Testis (tissue), 5 donors: ENCODE data around the gene CEP131.

- PRO-cap, 3 experiments = no peak in any of the 3 experiments
- RAMPAGE, long total RNA, 2 experiments = no peak in any of the 2 experiments
- RRBS = no CpG with 5 or more reads among the region's 18 CpGs
Measured at GRCh38 chr17:80862745-80863424, 128.8 kb upstream of the CHMP6 start.

DNA sequence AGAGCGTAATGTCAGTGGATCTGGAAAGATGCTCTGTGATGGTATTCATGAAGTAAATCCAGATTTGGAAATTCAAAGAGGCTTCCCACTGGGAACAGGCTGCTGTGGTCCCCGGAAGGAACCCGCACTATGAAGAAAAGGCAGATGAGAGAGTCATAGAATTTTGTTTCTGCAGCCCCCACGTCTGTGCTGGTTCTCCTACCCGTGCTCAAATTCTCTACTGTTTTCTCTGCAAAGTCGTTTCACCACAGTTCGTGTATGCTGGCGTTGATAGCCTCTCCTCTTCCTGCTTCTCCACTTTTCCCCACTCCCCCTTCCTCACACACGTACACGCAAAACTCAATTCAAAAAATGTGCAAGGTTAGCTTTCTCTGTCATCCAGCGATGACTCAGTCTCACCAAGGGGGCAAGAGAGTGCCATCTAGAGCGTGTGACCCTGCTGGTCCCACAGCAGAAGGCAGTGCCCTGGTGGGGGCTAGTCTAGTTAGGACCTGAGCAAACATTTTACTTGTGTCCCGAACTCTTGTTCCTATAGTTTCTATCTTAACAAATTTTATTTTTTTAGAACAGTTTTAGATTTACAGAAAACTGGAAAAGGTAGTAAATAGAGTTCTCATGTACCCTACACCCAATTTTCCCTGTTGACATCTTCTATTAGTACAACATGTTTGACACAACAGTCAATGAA, 121.3 kb upstream of the CHMP6 start:
- PRO-cap, 3 experiments = no peak in any of the 3 experiments
- RAMPAGE, long total RNA, 2 experiments = no peak in any of the 2 experiments
- RRBS = no CpG with 5 or more reads among the region's 13 CpGs

DNA sequence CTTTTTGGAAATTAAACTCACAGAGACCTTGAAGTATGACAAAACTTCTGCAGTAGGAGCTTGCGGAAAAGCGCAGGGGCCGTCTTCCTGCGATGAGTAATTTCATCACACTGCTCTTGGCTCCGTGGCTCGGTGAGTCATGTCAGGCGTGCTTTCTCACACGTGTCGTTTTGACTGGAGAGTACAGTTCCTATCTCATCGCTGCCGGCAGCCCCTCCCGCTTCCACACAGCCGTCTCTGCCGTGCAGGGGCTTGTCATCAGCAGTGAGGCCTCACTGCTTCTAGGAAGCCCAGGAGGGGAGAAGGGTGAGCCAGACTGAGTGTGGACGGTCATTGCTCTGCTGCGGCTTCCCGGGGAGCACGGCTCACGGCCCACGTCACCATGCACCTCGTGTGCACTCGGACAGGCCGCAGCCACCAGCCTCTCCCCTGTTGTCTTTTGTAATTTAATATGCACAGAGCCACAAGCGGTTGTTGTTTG, 99.5 kb upstream of the CHMP6 start:
- PRO-cap, 3 experiments = no peak in any of the 3 experiments
- RAMPAGE, long total RNA, 2 experiments = no peak in any of the 2 experiments
- RRBS = no CpG with 5 or more reads among the region's 24 CpGs

GRCh38 chr17:80958863-80959185, 32.8 kb upstream of the CHMP6 start:
- PRO-cap, 3 experiments = no peak in any of the 3 experiments
- RAMPAGE, long total RNA, 2 experiments = no peak in any of the 2 experiments
- RRBS = no CpG with 5 or more reads among the region's 10 CpGs

GRCh38 chr17:80964172-80964821, 27.3 kb upstream of the CHMP6 start:
- PRO-cap, 3 experiments = no peak in any of the 3 experiments
- RAMPAGE, long total RNA, 2 experiments = no peak in any of the 2 experiments
- RRBS = 96% methylated on average over 5 of the region's 41 CpGs

- PRO-cap, 3 experiments = peak in 3 of 3 experiments; most common plus-strand start chr17:80968892 (in 3); most common minus-strand start chr17:80968818 (in 2)
- RAMPAGE, long total RNA, 2 experiments = no peak in any of the 2 experiments
- RRBS = 60% methylated on average over 11 of the region's 22 CpGs
Measured at GRCh38 chr17:80968529-80969266, 22.9 kb upstream of the CHMP6 start.

DNA sequence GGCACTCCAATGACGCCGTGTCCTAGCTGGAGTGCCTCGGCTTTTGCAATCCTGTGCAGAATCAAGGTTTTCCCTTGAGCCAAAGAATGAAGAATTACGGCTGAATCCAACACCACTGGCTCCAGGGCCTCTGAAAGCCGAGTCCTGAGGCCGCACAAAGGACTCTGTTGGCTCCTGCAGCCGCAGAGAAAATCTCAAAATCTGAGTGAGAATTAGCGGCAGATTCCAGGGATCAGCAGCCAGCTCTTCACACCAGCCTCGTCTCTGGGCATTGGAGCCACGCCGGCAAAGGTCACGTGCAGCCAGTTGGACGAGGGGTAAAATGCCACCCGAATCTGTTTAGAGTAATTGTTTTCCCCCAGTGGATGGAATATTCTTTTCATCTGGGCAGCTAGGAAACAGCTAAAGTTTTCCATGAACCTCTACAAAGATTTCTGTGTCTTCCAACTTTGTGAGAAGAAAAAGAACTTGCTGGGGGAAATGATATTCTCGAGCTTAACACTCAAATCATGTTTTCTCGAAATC, 9.6 kb upstream of the BAIAP2 start:
- PRO-cap, 3 experiments = no peak in any of the 3 experiments
- RAMPAGE, long total RNA, 2 experiments = no peak in any of the 2 experiments
- RRBS = no CpG with 5 or more reads among the region's 16 CpGs

GRCh38 chr17:81039705-81040666, 5.0 kb downstream of the BAIAP2 start:
- PRO-cap, 3 experiments = no peak in any of the 3 experiments
- RAMPAGE, long total RNA, 2 experiments = no peak in any of the 2 experiments
- RRBS = 41% methylated on average over 7 of the region's 27 CpGs

GRCh38 chr17:81071858-81072543, 37.0 kb downstream of the BAIAP2 start:
- PRO-cap, 3 experiments = no peak in any of the 3 experiments
- RAMPAGE, long total RNA, 2 experiments = no peak in any of the 2 experiments
- RRBS = 84% methylated on average over 9 of the region's 26 CpGs

DNA sequence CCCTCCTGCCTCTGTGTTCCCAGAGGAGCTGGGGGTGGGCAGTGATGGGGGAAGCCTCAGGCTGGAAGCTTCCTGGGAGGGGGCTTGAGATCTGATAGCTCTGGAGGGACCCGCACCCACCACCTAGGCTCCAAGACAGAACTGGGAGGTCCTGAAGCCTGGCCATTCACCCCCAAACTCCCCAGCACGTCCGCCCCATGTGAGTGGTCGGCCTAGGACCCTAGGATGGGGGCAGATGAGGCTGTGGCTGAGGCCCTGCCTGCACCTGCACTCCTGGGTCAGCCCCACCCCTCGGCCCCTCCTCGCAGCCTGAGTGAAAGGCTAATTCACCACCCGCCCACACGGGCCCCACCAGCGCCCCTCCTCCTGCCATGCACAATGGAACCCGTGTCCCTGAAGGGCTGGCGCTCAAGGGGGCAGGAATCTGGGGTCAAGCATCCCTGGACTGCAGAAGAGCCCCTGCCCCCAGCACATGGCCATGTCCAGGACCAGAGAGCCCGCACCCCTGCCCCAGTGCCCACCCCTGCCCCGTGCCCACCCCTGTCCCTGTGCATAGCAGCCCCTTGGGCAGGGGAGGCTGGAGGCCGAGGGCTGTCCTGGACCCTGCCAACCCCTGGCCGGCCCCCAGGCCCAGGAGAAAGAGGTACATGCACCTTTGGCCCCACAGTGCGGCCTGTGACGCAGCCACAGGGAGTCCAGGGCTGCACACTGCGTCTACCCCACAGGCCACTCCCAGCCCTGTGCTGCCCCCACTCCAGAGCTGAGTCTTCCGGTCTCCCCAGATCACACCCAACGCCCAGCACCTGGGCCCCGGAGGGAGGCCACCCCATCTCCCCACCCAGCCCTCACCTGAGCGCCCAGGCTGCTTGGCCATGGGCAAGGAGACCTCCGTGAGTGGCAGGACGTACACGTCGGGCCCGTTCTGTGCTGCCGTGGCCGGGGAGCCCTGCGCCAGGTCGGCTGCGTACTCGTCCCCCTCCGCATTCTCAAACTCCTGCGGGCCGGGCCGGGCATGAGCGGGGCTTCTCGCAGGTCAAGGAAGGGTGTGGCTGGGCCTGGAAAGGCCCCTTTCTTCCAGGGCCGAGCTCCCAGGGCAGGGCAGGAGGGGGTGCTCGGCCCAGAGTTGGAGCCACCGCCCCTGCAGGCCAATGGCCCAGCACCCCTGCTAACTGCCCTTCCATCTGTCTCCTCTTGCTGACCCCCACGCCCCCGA, 34.7 kb upstream of the PVALEF start:
- PRO-cap, 3 experiments = no peak in any of the 3 experiments
- RAMPAGE, long total RNA, 2 experiments = no peak in any of the 2 experiments
- RRBS = 78% methylated on average over 10 of the region's 44 CpGs

DNA sequence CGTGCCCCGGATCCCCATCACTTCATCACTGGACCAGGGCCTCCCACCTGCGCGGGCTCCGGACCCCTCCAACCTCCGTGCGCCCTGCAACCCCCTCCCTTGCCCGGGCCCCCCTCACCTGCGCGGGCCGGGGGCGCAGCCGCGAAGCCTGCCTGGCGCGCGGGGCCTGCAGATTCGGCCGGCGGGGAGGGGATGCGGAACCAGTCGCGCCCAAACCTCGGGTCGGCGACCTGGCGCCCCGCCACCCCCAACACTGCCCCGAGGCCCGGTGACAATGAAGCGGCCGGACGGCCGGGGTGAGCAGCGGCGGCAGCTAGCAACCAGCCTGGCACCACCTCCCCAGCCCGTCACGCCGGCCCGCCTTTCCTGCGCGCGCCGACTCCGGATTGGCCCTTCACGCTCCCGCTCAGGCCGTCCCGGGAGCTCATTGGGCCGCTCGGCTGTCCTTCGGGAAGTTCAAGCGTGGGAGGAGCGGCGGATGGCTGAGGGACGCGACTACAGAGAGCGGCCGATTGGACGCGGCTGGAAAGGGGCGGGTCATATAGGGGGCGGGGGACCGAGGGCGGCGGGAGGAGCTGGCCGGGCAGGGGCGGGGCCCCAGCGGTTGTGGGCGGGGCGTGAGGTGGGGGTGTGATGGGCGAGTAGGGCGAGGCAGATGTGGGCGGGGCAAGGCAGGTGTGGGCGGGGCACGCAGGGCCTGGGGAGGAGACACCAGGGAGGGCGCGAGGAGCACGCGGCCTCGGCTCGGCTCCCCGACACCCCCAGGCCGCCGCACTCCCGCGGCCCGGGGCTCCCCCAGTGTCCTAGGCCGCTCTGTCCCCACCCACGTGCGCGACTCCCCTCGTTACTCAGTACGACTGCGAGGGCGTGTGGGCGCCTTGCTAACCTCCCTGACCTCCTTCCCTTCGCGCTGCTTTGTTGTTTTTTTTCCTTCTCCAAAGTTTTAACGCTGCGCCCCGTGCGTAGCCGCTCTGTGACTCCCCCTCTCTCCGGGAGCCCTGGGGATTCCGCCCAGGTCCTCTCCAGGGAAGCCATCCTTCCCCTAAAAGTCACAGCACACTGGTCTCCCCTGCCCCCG, at the start of gene CEP131:
TSS of gene CEP131 (minus strand) at position 315 of the 1,078 bp plus-strand sequence.
- PRO-cap, 3 experiments = peak in 3 of 3 experiments; most common plus-strand start position 704 of the sequence (in 3); most common minus-strand start position 338 of the sequence (in 2)
- RAMPAGE, long total RNA, 2 experiments = no peak in any of the 2 experiments
- RRBS = 2% methylated on average over 31 of the region's 107 CpGs

- PRO-cap, 3 experiments = no peak in any of the 3 experiments
- RAMPAGE, long total RNA, 2 experiments = no peak in any of the 2 experiments
- RRBS = no CpG with 5 or more reads among the region's 14 CpGs
Measured at GRCh38 chr17:81244761-81245198, 5.7 kb downstream of the NDUFAF8 start.

- PRO-cap, 3 experiments = no peak in any of the 3 experiments
- RAMPAGE, long total RNA, 2 experiments = no peak in any of the 2 experiments
- RRBS = no CpG with 5 or more reads among the region's 17 CpGs
Measured at GRCh38 chr17:81251391-81251755, 12.3 kb downstream of the NDUFAF8 start.

DNA sequence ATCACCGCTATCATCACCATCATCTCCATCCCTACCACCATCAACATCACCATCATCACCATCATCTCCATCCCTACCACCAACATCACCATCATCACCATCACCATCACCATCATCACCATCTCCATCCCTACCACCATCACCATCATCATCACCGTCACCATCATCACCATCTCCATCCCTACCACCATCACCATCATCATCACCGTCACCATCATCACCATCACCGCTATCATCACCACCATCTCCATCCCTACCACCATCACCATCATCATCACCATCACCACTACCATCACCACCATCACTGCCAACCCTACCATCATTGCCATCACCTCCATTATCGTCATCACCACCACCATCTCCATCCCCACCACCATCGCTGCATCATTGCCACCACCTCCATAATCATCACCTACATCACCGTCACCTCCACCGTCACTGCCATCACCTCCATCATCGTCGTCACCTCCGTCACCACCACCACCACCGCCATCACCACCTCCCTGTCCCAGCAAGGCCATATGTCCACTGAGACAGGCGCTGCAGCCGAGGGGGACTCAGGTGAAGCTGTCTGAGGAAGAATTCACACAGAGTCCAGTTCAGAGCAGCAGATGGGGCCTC, 14.6 kb downstream of the NDUFAF8 start:
- PRO-cap, 3 experiments = no peak in any of the 3 experiments
- RAMPAGE, long total RNA, 2 experiments = no peak in any of the 2 experiments
- RRBS = no CpG with 5 or more reads among the region's 14 CpGs

DNA sequence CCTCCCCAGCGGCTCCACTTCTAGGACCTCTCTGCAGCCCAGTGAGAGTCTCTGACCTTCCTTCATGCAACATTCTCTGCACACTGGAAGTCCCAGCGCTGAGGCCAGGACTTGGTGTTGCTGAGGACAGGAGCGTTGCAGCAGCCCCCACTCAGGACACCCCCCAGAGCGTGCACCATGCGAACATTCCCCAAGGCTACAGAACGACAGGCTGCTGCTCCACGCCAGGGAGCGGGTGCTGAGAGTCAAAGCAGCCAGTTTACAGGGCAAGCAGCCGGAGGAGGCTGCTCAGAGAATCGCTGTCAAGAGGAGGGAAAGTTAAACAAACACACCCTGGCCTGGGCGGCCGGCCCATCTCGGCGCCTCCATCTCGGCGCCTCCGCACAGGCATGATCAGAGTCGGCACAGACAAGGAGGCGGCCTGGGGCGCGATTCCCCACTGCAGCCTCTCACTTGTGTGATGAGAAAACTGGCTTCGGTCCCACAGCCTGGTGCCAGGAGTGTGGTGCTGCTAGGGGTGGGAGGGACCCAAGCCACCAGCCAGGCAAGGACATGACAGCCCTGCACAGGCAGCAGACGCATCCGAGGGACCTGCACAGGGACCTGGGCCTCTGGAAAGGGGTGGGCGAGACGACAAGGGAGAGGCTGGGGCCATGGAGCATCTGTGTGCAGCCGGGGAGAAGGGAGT, 17.8 kb downstream of the SLC38A10 start:
- PRO-cap, 3 experiments = no peak in any of the 3 experiments
- RAMPAGE, long total RNA, 2 experiments = no peak in any of the 2 experiments
- RRBS = 23% methylated on average over 4 of the region's 27 CpGs

DNA sequence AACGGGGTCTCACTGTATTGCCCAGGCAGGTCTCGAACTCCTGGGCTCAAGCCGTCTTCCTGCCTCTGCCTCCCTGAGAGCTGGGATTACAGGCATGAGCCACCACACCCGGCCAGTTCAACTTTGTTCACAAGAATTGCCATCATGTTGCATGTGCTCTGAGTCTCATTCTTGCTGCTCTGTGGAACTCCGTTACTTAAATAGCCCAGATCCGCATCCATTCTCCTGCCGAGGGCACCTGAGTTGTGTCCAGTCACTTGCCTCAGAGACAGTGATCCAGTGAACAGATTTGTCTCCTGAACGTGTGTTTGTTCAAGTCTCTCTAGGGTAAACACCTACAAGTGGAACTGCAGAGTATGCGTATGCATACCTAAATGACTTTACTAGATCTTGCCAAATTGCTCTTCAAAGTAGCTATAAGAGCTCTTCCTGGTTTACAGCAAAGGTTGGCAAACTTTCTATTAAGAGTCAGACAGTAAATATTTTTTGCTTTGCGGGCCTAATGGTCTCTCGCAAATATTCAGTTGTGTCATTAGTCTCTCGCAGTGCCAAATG, 3.4 kb upstream of the SLC38A10 start:
- PRO-cap, 3 experiments = no peak in any of the 3 experiments
- RAMPAGE, long total RNA, 2 experiments = no peak in any of the 2 experiments
- RRBS = no CpG with 5 or more reads among the region's 12 CpGs

DNA sequence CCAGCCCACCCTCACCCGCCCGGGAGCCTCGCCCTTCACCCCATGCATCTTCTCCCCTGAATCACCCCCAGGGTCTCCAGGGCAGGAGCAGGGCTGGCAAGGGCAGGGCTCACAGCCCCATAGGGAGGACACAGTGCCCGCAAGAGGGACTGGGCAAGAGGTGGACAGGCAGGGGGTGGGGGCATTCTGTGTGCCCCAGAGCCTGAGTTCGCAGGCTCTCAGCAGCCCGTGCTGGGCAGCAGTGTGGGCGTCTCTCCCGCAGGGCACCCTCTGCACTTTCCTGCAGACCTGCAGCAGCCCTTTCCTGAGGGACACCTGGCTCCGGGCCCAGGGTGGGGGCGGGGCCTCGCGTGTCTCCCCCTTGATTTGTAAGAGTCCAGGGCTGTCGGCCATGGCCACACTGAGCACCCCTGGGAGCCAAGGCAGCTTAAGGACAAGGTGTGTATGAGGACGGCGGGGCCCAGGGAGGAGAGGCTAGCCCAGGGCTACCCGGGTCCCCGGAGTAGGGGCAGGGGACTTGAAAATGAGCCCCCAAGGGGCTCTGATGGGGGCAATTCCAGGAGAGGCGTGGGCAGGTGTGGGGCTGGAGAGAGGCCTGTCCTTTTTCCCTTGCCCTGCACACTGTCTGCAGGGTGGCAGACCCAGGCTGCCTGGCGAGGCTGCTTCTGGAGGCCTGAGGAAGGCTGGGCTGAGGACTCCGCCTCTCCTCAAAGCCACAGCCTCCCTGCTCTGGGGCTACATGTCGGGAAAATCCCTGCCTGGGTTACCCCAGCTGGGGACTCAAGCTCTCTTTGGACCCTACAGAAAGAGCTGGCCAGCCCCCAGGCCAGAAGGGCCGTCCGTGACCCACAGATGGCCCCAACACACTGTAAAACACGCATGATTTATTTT, 33.5 kb upstream of the SLC38A10 start:
- PRO-cap, 3 experiments = no peak in any of the 3 experiments
- RAMPAGE, long total RNA, 2 experiments = no peak in any of the 2 experiments
- RRBS = 95% methylated on average over 2 of the region's 24 CpGs

DNA sequence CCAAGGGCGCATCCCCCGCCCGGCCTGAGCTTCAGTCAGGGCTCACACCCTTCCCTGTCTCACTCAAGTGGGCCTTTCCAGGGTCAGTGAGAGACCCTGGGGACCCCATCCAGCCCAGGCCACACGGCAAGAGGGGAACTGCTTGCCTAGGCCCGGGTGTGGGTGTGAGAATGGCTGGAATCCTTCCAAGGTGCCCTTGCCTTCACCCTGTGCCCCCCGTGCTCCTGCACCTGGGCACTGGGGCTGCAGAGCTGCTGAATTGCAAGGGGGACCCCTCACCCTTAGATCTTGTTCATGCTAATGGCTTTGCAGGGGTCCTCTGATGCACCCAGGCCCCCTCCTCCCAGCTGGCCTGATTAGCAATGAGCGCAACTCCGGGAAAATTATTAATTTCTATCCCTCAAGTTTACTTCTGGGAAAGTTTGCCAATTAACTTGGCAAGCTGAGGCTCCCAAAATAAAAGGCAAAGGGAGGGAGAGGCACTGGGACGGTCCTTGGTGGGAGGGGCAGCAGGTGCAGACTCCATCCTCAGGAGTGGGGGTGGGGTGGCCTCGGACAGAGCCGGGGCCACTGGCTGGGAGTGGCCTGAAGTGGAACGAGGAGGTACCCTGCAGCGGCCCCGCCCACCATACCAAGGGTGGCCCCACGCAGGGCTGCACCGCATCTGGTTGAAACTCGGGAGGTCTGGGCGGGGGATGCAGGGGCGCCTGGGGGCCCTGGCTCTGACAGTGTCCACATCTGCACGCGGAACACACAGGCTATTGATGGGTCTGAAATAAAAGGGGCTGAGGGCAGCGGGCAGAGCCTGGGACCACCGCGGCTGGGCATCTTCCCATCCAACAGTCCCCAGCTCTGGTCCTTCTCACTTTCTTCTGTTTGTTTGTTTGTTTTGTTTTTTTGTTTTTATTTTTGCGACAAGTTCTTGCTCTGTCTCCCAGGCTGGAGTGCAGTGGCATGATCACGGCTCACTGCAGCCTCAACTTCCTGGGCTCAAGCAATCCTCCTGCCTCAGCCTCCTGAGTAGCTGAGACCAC, 42.3 kb upstream of the SLC38A10 start:
- PRO-cap, 3 experiments = no peak in any of the 3 experiments
- RAMPAGE, long total RNA, 2 experiments = no peak in any of the 2 experiments
- RRBS = no CpG with 5 or more reads among the region's 26 CpGs

GRCh38 chr17:81370305-81370724, 24.9 kb upstream of the BAHCC1 start:
- PRO-cap, 3 experiments = peak in 1 of 3 experiments; most common minus-strand start chr17:81370481 (in 1)
- RAMPAGE, long total RNA, 2 experiments = no peak in any of the 2 experiments
- RRBS = 92% methylated on average over 1 of the region's 8 CpGs

GRCh38 chr17:81400174-81400977, 5.1 kb downstream of the BAHCC1 start:
- PRO-cap, 3 experiments = peak in 2 of 3 experiments; most common plus-strand start chr17:81400253 (in 1); most common minus-strand start chr17:81400211 (in 2)
- RAMPAGE, long total RNA, 2 experiments = no peak in any of the 2 experiments
- RRBS = 1% methylated on average over 16 of the region's 65 CpGs